Mesenchymal stem cell of Wharton's jelly (primary cell): ENCODE results near the genes MROH2B and OXCT1.

DNA sequence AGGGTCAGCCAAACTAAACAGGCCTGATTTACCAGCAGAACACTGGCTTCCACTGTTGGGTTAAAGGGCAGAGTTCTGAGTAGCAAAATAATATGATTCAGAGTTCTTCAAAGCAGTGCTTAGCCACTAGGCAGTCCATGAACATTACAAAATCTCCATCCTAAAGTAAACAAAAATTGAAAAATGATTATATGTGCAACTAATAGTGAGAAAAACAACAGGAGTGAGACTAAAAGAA, 79.7 kb downstream of the MROH2B start:
- CAGE, long polyA plus RNA: no peak

GRCh38 chr5:41071076-41071576, at the start of gene MROH2B:
MROH2B (minus strand) TSS chr5:41071342.
- CAGE, long polyA plus RNA: no peak

GRCh38 chr5:41186107-41186576, 27.2 kb downstream of the C6 start:
- CAGE, long polyA plus RNA: no peak

DNA sequence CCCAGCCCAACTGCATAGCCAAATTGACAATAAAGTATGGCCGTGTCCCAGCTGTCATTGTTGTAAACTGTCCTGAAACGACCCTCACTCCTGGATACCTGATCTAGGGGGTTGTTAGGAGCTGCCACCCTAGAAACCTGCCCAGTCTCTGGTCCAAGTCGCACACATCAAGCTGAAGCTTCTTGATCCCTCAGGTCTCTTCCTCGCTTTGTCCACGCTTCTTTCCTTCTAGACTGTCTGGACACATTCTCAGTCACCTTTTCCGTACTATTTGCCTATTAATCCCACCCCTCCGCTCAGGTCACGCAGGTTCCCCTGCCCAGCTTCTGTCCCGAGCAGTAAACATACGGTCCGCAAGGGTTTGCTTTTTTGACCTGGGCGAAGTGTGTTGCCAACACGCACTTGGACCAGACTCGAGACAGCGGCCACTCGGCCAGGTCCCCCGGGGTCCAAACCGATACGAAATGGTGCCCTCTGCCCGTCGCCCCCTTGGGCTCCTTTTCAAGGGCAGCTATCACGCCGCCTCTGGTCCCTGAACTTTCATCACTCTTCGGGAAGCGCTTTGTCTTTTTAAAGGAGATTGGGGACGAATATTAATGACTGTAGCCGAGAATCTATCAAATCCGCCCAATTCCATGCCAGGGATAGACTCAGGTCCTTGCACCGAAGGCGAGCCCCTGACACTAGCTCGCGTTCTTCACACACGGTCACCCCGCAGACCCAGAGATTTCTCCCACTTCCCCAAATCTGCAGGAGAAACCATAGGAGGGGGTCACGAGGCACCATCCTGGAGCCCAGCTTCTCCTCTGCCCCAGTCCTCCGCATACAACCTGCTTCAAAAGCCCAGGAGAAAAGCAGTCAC, 820 bp downstream of the PLCXD3 start:
- CAGE, long polyA plus RNA: no peak

DNA sequence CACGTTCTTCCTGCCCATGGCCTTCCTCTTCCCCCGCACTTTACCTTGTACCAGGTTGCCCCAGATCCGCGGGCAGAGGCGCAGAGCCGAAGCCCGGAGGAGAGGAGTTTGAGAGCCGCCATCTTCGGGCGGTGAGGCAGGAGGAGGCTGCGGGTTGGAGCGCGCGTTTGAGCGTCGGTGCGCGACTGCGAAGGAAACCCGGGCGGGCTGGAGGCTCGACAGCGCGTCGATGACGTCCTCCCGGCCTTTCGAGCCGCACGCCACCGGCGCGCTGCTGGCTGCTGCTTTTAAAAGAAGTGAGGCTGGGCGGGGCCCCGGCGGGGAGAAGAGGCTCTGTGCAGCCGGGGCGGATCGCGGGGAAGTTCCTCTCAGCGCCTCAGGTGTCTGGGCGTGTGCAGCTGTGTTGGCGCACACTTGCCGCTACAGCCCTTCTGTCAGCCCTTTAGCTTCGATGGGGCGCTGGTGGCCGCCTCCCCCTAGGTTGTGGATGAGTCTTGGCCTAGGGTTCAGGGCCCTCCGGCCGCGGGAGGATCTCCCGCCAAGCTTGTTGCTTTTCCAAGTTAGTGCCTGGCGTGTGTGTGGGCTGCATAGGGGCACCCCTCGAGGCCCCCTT, at the start of gene OXCT1:
TSS of gene OXCT1 (minus strand) at position 189 of the 613 bp plus-strand sequence.
- CAGE, long polyA plus RNA: no peak

DNA sequence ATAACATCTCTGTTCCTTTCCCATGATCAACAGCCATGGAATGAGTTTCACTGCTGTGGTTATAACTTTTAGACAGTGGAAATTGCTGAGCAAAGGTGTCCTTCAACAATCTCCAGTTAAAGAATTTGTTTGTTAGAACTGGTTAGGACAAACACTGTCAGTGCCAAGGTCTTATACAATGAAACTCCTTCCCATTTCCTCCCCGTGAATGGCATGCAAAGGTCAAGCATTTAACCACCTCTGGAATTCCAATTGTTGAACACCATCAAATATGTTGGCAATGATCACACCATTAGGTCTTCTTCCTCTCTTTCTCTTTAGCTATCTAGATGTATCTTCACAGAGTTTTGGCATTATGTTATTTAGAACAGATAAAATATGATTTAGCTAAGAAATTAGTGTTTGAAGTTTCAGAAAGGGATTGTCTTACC, 45.7 kb upstream of the GHR start:
- CAGE, long polyA plus RNA: no peak

GRCh38 chr5:42516090-42516666, 92.9 kb downstream of the GHR start:
- CAGE, long polyA plus RNA: no peak

- CAGE, long polyA plus RNA: no peak
These were observed 120.5 kb downstream of the GHR start for GRCh38 chr5:42543705-42544215.

DNA sequence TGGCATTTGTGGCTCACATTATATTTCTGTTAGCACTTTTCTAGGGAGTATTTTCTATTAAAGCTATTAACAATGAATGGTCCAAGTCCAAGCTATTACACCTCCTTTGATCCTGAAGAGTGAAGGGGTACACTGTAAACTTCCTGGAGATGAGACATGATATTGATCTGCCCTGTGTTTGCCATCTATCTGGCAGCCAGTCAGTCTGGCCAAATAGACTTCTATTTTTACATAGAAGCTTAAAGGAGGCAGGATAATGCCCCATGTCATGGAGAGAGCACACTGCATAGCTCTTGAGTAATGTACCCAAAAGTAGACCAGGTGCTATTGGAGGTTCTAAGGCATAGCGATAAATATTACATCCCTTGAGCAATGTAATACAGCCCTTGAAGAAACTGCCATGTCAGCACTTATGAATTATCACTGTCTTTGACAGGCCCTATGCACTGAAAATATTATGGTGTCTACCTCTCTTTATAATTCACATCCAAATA, 131.7 kb downstream of the GHR start:
- CAGE, long polyA plus RNA: no peak

DNA sequence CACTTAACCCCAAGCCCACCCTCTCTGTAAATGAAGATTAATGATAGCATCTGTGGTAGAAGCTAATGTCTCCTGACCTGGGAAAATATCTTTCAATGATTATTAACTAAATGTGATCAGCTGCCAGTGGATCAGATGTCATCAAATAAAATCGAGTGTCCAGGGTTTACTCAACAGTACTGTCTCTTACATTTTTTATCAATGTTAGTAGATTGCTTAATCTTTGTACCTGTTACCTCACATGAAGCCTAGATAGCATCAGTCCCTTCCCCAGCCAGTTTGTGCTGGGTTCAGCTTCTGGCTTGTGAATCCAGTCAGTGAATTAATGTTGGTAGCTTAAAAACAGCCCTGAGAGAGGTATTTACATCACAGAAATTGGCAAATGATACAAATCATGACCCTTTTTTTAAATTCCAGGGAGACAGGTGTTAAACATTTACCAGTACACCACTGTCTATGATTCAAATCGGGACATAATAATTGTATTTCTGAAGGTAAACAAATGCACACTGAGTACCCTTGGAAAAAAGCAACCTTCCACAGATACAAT, 134.5 kb downstream of the GHR start:
- CAGE, long polyA plus RNA: no peak

DNA sequence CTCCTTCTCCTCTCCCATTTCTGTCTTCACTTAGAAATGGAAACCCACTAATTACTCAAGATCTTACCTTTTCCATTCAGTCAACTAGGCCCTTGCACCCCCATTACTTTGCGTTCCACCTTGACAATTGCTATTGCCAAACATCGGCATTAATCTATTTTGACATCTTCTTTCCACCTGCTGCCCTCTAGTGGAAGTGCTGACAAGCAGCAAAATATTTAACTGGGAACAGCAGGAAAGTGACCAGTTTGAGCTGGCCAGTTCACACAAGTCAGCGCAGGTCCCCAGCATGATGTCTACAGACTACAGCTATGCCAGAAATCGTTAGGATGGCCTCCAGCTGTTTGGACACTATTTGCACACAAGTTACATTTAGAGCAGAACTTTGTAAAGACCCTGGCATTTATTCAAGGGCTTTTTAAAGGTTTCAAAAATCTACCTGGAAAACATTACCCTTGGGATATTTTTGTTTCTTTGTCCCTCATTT, 160.1 kb downstream of the GHR start:
- CAGE, long polyA plus RNA: no peak

GRCh38 chr5:42858521-42859151, 46.9 kb upstream of the SELENOP start:
- CAGE, long polyA plus RNA: no peak

DNA sequence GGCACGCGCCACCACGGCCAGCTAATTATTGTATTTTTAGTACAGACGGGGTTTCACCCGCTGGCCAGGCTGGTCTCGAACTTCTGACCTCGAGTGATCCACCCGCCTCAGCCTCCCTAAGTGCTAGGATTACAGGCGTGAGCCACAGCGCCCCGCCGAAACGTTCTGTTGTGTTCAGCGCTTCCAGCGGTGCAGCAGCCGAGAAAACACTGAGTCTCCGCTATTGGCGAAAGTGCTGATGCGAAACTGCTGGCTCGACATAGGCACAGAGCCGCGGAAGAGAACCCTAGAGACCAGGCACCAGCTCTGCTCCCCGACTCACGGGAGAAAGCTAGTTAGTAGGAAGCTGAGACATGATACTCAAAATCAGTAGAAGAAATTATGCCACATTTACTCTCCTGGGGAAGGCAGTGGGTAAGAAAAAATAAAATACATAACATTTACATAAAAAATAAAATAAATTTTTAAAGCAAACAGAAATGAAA, 31.6 kb downstream of the ANXA2R start:
- CAGE, long polyA plus RNA: no peak

- CAGE, long polyA plus RNA: no peak
These were observed 2.9 kb downstream of the ANXA2R start for GRCh38 chr5:43037098-43037781.

DNA sequence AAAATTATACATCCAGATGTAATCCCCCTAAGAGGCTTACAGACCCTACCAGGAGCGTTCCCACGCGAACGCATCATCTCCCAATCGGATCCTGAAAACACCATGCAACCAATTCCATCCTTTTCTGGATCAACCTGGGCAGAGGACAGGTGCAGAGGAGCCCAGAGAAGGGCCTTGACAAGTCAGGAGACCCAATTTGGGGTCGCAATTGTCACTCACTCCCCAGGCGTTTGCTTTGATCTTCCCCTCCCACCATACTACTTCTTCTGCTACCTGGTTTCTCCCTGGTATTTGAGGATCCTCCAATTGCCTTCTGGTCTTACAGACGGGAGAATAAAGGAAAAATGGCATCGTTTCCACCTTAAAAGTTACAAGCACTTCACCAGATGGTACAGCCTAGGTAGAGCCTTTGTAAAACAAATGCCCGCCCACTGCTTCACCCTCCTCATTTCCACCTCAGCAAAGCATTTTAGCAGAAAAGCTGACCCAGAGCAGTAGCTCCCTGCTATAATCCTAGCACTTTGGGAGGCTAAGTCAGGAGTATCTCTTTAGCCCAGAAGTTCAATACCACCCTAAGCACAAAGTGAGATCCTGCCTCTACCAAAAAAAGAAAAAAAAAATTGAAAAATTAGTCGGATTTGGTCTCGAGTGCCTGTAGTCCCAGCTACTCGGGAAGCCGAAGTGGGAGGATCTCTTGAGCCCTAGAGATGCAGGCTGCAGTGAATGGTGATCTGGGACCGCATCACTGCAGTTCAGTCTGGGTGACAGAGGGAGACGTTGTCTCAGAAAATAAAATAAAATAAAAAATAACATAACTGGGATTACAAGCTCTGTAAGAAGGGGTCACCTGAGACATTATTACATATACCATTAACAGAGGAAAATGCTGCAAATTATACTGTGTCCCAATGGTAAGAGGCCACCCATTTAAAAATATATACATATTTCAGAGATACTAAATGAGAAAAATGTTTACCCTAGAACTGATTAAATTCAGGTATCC, 5.2 kb upstream of the ANXA2R start:
- CAGE, long polyA plus RNA: no peak

DNA sequence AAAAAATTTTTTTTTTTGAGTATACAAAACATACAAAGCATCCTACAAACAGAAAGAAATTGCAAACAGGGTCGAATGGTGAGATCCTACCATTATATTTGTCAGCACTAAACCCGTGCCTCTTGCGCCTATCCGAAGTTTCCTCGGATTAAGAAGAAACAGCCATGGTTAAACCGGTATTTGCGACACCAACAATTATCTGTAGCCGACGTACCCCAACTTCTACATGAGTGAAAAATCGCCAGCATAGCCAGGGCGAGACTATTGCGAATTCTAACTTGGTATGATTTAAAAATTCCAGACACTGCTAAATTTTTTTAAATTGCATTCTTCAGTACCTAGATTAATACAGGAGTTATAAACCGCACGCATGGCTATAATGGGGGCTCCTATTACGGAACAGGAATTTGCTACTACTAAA, 25.2 kb upstream of the ANXA2R start:
- CAGE, long polyA plus RNA: no peak

GRCh38 chr5:43286260-43287291, 26.6 kb downstream of the HMGCS1 start:
- CAGE, long polyA plus RNA: no peak

DNA sequence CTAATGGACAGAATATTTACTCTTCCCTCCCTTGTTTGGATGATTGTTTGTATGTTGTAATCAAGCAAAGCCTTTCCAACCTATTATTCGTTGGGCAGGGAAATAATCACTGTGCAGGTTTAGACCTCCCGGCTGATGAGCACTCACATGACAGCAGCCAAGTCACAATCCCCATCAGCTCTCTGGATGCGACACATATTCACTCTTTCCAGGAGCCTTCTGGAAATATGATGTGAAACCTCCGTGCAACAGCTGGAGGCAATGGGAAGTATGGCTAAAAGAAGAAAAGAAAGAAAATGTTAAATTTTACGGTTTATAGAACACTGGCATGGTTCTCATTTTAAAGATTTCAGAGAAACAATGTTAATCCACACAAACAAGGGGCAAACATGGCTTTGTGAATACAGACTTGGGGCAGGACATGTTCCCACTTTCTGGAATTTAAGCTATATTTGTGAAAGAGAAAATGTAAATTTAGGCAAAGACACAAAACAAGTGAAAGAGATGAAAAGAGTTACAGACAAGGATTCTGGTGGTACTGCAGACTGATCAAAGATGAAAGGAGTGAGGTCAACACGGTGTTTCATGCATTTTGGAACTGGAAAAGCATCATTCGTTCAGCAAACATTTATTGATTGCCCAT, 23.9 kb downstream of the CCL28 start:
- CAGE, long polyA plus RNA: no peak

DNA sequence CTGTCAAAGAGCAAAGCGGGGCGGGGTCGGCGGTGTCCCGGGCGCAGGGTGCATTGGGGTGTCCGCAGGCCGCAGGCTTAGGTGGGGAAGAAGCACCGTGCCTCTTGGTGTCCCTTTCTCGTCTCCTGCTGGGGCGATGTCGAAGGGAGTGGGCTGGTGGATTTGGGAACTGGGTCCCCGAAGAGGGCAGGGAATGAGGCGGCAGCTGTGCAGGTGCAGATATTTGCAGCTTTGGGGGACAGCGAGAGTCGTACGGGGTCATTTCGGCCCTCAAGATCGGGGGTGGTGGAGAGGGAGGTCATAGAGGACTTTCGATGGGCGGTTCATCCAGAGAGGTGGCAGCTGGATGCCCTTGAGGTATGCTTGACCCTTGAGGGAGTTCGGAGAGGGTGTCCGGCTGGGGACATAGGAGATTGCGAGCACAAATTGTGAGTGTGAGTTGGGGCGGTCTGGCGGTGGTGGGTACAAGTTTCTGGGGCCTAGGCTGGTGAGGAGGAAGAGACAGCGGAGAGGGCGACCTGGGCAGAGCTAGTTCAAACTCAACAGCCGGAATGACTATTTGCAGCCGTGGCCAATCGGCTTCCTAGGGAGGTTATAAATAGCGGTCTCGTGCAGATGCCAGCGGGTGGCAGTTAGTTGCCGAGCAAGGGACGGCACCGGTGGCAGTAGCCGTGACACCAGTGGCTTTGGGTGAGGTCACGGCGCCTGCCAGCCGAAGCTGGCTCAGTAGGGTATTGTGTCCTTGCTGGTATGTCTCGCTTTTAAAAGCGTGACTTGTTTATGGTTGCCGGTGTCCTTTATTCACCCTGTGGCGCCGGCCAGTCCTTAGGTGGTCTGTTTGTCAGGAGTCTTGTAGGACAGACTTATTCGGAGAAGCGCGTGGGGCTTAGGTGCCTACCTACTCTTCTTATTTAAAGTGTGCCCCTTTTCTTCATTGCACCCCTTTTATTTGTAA, 704 bp downstream of the NNT start:
- CAGE, long polyA plus RNA: no peak

GRCh38 chr5:43920805-43921175, 317.8 kb downstream of the NNT start:
- CAGE, long polyA plus RNA: no peak